Right cardiac atrium (tissue), 1 donor: ENCODE measurements around the gene LKAAEAR1.

- PRO-cap, result no peak
Observed at GRCh38 chr20:63844531-63845089, 13.5 kb upstream of the ZBTB46 start.

- PRO-cap, result no peak
Observed at GRCh38 chr20:63860256-63860932, 904 bp upstream of the ABHD16B start.

- PRO-cap, result no peak
Observed at GRCh38 chr20:63926085-63926700, 30.0 kb downstream of the UCKL1 start.

DNA sequence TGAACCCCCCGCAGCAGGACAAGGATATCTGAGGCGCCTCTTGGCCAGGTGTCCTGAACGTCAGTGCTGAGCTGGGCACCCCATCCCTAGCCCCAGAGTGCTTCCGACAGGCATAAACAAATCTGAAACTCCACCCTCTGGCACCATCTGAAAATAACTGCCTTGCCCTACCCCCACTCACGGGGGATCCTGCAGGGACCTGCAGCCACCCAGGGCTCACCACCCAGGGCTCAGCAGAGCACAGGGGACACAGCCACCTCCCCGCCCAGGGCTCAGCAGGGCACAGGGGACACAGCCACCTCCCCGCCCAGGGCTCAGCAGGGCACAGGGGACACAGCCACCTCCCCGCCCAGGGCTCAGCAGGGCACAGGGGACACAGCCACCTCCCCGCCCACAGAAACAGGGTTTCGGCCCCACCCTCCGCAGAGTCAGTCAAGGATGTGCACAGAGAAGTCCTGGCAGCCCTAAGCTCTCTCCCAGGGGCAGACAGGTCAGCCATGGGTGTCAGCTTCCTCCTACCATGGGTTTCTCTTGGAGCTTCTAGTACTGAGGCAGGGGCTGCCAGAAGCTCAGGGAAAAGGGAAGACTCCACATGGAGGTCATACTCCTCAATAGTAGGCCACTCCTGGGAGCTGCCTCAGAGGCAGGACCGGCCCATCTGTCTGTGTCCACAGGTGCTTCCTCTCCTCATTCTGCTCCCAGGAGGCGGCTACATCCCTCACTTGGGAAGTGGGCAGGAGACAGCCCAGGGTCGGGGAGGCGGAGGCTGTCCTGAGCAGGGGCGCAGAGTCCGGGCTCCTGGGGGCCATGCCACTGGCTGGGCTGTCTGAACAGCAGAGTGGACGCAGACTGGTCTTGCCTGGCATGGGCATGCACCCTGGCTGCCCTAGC lies 4.6 kb downstream of the UCKL1 start:
- PRO-cap, result no peak

GRCh38 chr20:63973339-63974455 lies 4.0 kb upstream of the ZNF512B start:
- PRO-cap, result unidirectional peak, minus-strand start at chr20:63973929

DNA sequence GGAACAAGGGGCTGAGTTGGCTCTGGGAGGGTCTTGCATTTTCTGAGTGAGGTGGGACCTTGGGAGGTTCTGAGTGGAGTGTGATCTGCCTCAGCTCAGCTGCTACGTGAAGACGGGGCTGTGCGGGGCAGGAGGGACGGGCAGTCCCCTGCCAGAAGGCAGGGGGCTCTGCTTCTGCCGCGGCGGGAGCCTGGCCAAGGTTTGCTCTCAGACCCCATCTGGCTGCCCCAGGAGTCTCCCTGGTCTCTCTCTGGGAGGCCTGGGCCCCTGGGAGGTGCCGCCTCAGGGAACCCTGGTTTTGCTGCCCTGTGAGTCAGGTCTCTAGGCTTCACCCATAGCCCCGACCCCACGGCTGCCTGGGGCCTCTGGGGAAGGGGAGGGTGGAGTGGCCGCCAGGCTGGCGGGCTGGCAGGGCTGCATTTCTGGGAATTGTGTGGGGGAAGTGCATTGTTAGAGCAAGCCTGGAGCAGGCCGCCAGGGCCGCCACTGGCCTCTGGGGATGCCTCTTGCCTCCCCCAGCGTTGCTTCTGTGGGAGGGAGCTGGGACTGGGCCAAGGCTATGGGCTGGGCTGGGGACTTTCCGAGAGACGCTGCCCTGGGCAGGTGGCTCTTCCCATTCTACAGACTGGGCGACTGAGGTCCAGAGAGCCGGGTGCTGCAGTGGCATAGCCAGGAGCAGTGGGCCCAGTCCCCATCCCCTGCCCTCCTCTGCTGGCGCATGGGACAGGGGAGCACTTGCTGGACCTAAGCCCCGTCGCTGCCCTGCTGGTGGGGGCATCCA lies 6.4 kb upstream of the SOX18 start:
- PRO-cap, result no peak

DNA sequence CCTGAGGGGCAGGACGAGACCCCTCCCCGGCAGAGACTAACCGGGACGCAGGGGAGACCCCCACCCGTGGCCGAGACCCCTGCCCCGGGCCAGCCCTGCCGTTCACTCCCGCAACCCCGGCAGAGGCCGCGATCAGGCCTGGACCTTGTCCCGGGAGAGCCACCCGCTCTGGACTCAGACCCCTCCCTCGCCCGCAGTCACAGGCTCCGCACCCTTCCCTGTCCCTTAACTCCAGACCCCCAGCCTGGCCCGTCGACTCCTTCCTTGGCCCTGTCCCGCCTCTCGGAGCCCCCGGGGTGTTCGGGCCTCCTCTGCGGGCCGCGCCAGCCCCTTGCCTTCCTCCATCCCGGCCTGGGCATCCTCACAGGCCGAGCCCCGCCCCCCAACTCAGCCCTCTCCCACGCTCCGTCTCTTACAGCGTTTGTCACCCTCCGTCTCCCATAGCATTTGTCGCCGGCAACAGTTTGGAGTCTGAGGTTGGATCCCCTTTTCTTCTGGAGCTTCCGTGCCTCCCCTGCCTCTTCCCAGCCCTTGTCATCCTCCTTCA lies 549 bp downstream of the TCEA2 start:
- PRO-cap, result unidirectional peak, minus-strand start at position 389 of the sequence

- PRO-cap, result no peak
Observed at GRCh38 chr20:64083220-64084462, at the start of gene LKAAEAR1. TSS of gene LKAAEAR1 (minus strand) at chr20:64084398.

DNA sequence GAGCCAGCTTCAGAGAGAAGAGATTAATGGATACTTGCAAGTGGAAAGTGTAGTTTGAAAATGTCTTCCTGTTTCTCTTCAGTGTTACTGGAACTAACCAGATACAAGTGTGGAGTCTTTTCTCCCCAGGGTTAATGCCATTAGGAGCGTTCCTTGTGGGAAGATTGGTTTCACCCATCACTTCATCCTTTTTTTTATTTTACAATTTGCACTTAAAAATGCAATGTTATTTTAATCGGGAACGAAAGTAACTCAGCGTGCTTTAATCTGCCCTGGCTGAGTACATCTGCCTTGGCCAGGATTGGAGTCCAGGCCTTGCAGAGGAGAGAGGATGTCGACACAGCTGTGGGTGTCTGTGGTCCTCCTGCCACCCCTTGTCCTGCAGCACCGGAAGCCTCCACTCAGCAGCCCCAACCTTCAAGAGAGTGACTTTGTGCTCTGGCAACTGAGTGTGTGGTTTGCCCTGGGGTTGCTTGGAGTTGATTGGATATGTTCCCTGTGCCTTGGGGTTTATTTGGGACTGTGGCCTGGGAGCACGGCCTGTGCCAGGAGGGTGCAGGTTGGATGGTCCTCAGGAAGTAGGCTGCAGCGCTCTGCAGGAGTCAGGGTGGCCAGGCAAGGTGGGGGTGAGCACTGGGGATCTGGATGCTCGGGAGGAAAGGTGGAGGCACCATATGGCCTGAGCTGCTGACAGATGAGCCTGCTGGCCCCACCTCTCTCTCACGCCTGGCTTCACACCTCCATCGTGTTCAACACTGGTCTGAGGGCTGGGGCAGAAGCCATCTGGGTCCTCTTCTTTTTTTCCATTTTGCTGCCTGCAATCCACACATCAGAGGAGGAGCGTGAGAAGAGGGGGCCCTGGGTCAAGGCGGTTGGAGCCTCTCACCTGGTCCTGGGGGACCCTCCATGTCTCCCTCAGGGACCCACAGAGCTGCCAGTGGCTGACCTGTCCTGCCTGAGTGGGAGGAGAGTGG lies 4.3 kb downstream of the MYT1 start:
- PRO-cap, result no peak

GRCh38 chr20:64233662-64234159 lies 21.8 kb upstream of the PCMTD2 start:
- PRO-cap, result no peak

GRCh38 chr20:64236369-64237023 lies 19.1 kb upstream of the PCMTD2 start:
- PRO-cap, result no peak

DNA sequence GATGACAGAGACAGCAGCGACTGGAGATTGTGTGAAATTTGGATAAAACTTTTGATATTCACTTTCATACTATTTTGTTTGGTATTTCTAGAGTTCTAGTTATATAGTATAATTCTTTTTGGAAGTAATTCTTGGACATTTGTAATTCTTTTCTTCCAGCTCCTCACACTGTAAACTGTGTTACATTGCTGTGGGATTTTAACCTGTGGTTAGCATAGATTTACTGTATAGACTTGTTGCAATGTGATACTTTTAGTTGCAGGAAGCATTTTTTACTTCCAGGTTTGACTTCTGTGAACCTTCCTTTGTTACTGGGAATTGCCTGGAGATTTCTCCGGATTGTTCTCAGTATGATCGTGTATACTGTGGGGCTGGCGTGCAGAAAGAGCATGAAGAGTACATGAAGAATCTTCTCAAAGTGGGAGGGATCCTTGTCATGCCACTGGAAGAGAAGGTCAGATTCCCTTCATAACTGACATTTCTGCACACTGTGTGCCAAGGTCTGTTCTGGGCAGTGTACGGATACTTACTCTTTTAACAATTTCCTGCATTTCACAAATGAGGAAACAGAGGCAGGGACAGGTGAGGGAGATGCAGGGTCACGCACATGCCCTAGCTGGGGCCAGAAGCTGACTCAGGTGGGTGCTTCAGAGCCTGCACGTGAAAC lies 9.6 kb downstream of the PCMTD2 start:
- PRO-cap, result no peak

- PRO-cap, result no peak
Observed at GRCh38 chr20:64327757-64328643, 72.5 kb downstream of the PCMTD2 start.